Prostate gland (tissue), 2 donors: ENCODE results near the genes GDF10, RBP3, AGAP9, FRMPD2, ARHGAP22 and VSTM4.

GRCh38 chr10:45454101-45454870 is 80.3 kb downstream of the ALOX5 start:
- PRO-cap, result no peak
- RAMPAGE, long total RNA, 2 experiments, result no peak in any of the 2 experiments

DNA sequence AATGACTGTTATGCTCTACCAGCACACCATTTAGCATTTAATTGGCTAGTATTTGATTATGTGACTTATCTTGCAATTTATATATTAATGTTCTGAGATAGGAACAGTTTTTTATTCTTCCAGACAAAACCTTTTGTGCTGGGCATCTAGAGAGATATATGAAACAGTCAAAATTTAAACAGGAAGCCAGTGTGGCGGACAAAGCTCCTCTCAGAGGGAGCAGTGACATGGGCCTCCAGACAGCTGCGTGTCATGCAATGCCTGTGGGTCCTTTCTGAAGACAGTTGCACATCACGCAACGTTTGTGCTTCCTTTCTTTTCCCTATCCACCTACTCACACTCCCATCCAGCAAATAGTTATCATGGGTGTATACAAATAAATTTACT is 74.7 kb downstream of the MARCHF8 start:
- PRO-cap, result no peak
- RAMPAGE, long total RNA, 2 experiments, result no peak in any of the 2 experiments

DNA sequence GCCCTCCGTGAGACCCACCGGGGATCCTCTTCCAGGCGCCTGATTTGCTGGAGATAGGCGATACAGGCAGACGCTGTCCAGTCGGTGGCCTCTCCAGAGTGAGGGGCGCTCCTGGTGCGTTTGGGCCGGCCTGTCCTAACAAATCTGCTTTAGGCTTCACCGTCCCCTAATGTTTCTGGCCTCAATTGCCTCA is 391 bp upstream of the ZFAND4 start:
- PRO-cap, result no peak
- RAMPAGE, long total RNA, 2 experiments, result no peak in any of the 2 experiments

- PRO-cap, result no peak
- RAMPAGE, long total RNA, 2 experiments, result no peak in any of the 2 experiments
These were observed 24.3 kb upstream of the AGAP4 start for GRCh38 chr10:45871430-45872179.

DNA sequence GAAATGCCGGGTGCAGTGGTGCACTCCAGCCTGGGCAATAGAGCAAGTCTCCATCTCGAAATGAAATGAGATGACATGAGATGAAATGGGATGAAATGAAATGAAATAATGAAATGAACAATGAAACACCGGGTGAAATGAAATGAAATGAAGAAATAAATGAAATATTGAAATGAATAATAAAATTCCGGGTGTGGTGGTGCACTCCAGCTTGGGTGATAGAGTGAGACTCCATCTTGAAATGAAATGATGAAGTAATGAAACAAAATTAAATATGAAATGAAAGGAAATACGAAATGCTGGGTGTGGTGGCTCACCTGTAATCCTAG is 21.4 kb downstream of the TIMM23 start:
- PRO-cap, result no peak
- RAMPAGE, long total RNA, 2 experiments, result no peak in any of the 2 experiments

- PRO-cap, result no peak
- RAMPAGE, long total RNA, 2 experiments, result no peak in any of the 2 experiments
These were observed 46.3 kb upstream of the MSMB start for GRCh38 chr10:46092174-46093045.

- PRO-cap, result no peak
- RAMPAGE, long total RNA, 2 experiments, result no peak in any of the 2 experiments
These were observed 49.4 kb upstream of the MSMB start for GRCh38 chr10:46095463-46095914.

DNA sequence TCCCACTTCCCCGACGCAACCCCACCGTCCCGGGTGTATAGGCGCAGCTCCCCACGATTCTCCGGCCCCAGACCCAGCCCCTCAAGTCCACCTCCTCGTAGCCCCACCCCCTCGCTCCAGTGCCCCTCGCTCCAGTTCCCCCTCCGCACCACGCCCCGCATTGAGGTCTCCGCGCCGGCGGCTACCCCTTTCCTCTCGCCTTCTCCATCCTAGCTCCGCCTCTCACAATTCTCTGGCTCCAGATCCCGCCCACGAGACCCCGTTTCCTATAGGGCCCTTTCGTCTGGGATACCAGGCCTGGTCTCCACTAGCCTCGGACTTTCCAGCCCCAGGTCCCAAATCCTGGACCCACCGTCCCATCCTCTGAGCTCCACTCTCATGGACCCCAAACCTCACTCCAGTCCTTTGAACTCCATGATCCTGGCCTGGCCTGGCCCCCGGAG is 471 bp upstream of the GPRIN2 start:
- PRO-cap, result no peak
- RAMPAGE, long total RNA, 2 experiments, result no peak in any of the 2 experiments

DNA sequence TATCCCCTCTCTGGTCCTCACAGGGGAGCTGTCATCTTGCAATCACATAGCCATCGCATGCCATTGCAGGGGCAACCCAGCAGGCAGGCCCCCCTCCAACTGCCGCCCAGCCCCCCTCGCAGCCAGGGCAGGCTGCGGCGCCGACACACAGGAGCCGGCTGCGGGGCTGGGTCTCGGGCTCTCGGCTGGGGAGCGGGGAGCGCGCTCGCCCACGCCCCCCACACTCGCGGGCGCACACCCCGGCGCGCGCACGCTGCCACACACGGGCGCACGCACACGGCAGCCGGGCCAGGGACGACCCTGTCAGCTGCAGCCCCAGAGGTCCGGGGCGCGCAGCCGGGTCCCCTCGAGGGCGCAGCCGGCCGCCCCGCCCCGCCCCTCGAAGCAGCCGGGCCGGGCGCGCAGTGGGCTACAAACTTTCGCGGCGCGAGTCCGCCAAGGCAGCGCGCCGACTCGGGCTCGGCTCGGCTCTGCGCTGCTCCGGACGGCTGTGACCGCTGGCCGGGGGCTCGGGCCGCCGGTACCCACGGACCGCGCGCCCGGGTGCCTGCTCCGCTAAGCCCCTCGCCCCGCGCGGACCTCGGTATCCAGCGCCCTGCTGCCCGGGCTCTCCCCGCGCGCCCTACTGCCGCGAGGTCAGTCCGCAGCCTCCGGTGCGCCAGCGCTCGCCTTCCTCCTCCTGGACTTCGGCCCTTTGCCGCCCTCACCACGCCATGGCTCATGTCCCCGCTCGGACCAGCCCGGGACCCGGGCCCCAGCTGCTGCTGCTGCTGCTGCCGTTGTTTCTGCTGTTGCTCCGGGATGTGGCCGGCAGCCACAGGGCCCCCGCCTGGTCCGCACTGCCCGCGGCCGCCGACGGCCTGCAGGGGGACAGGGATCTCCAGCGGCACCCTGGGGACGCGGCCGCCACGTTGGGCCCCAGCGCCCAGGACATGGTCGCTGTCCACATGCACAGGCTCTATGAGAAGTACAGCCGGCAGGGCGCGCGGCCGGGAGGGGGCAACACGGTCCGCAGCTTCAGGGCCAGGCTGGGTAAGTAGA is at the start of gene GDF10:
GDF10 (plus strand) TSS at position 259 of the 1,041 bp plus-strand sequence.
- PRO-cap, result no peak
- RAMPAGE, long total RNA, 2 experiments, result no peak in any of the 2 experiments

DNA sequence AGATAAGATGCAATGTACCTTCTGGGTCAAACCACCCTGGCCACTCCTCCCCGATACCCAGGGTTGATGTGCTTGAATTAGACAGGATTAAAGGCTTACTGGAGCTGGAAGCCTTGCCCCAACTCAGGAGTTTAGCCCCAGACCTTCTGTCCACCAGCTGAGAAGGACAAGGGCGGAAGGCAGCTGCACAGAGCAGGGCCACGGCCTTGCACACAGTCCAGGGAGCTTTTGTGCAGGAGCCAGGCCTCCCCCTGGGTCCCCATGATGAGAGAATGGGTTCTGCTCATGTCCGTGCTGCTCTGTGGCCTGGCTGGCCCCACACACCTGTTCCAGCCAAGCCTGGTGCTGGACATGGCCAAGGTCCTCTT is at the start of gene RBP3:
RBP3 (plus strand) TSS at position 140 of the 368 bp plus-strand sequence.
- PRO-cap, result no peak
- RAMPAGE, long total RNA, 2 experiments, result no peak in any of the 2 experiments

DNA sequence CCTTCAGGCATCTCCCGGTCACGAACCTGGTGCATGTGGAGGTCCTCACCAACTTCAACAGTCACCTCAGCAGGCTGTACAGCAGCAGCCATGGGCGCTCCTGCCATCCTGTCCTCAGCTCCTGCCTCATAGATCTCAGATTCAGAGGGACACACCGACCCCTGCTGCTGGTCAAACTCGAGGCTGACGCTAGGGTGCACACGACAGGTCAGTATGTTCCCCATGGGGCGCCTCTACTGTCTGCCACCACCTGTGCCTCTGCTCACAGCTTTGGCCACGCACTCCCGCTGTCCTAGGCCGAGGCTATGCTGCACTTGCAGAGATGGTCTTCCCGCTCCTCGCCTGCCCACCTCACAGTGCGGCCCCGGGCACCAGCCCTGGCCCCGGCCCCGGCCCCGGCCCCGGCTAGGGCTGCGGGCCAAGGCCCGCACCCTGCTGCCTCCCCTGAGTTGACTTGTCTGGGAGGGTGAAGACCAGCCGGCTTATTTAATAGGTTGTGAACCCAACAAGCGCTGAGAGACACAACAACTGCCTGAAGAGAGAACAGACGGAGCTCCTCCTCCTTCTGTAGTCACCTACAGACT is at the start of gene AGAP9:
AGAP9 (minus strand) TSS at position 336 of the 584 bp plus-strand sequence.
- PRO-cap, result no peak
- RAMPAGE, long total RNA, 2 experiments, result no peak in any of the 2 experiments

GRCh38 chr10:47743575-47744242 is 19.7 kb downstream of the SYT15B start:
- PRO-cap, result no peak
- RAMPAGE, long total RNA, 2 experiments, result no peak in any of the 2 experiments

GRCh38 chr10:48274611-48275024 is at the start of gene FRMPD2:
TSS of gene FRMPD2 (minus strand) at chr10:48274696.
- PRO-cap, result no peak
- RAMPAGE, long total RNA, 2 experiments, result no peak in any of the 2 experiments

DNA sequence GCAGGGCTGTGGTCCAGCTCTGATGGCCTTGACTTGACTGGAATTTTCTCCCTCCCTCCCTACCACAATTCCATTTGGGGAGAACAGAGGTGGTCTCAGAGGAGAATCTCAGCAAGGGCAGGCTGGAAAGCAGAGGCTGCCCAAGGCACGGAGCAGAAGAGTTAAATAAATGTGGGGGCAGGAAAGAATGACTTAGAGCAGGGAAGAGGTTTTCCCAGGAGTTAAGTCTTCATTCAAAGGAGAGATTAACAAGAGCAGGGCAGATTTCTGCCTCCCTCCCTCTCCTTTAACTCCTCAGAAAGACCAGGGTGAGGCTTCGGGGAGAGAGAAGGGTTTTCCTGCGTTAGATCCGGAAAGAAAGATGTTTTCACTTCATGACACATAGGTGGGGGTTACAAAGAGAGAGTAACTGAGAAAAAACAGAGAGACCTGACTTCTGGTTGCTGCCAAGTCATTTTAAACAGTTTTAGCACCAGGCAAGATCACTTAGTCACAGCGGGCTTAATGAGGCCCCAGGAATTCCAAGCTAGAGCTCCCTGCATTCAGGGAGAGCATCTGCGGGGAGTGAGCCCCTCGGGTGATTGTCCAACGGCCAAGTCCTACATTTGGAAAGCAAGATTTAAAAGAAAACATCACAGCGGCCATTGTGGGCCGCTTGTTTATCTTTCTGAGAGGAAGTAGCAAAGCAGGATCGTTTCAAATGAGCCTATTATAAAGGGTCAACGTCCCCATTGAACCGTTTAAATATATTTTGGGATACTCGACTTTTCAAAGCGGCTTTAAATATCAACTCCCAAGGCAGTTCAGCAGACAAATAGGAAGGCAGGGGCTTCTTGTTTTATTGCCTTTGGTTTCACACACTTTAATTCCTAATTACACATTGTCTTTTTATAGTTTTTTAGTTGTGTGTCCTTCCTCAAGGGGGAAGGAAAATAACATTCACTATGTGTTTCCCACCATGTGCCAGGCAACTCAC is 78.5 kb downstream of the ARHGAP22 start:
- PRO-cap, result no peak
- RAMPAGE, long total RNA, 2 experiments, result no peak in any of the 2 experiments

DNA sequence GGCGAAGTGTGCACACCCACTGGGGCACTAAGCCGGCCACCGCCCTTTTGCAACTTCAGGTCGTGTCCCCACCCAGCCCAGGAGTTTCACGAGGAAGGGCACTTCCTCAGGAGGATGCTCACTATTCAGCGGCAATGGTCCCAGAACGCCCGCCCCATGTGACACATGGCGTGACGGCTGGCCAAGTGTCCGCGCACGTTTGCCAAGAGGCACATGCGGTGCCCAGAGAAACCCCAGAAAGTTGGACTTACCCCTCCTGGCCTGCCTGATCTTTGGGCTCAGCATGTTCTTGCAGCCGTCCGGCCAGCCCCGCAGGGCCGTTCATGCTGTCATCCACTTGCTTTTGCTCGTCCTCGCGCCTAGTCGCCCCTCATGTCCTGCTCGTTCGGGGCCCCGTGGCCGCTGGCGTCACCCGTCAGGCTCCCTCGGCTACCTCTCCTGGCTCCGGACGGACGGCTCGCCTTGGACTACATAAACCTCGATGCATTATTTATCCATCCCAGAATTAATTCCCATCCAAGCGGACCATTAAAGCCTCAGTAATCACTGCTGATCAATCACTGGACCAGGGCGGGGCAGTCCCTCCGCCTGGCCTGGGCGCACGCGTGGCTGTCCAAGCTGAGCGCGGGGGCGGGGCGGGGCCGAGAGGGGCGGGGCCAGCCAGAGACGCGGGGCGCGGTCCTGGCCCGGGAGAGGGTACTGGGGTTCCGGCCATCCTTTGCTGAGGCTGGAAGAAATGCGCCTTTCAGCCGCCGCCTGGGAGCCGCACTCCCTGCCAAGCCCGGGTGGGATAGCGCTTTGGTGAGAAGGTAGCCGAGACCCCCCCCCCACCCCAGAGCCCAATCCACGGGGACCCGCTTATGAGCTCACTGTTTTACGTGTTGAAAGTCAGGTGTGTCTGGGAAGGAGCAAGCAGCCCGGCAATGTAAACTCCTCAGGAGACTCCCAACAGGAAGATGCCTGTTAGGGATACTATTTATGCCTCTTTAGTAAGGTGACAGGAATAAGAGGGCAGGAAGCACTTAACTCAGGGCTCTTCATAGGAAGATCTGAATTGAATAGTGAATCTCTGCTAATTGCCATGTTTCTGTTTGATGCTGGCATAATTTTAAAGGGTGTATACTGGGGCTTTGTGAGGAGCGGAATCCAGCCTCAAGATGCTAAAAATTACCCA is at the start of gene ARHGAP22:
ARHGAP22 (minus strand) TSS at position 562 of the 1,174 bp plus-strand sequence.
- PRO-cap, result no peak
- RAMPAGE, long total RNA, 2 experiments, result start-site peak on the minus strand in 1 of 2 experiments, centred at position 607 of the sequence, 9 reads per replicate

DNA sequence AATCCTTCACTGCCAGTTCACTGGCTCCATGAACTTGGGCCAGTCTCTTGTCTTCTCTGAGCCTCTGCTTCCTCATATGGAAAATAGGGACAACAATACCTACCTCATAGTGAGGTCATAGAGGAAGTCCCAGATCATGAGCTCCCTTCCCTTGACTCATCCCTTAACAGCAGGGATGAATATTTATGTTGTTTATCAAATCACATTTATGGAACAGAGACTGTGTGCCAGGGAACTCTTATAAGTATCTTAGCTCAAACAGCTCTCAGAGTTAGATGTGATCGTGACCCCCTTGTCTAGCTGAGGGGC is 20.2 kb upstream of the ARHGAP22 start:
- PRO-cap, result no peak
- RAMPAGE, long total RNA, 2 experiments, result no peak in any of the 2 experiments

DNA sequence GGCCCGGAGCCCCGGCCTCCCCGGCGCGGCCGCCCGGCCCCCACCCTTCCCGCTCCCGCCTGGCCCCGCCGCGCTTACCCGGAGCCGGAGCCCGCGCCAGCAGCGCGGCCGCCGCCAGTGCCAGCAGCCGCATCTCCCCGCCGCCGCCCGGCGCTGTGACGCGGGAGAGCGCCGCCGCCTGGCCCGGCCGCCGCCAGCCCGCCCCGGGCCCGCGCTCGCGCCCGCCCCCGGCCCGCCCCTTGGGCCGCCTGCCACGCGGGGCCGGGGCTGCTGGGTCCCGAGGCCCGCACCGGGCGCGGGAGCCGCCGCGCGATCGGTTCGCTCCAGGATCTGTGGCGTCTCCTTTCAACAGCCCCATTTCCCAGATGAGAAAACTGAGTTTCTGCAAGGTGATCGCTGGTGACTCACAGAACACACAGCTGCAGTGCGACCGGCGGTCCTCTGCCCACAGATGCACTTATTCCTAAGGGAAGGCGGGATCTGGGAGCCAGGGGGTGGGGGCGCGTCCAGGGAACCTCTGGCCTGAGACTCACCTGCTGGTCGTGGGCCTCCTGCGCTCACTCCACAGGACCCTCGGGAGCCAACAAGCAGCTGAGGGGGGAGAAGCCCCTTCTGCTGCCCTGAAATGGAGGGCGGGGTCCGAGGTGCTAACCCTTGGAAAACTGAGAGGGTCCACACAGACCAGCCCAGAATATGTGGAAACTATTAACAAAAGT is at the start of gene VSTM4:
VSTM4 (minus strand) TSS at position 170 of the 716 bp plus-strand sequence.
- PRO-cap, result bidirectional peak, plus-strand start at position 289 of the sequence, minus-strand start at position 157 of the sequence
- RAMPAGE, long total RNA, 2 experiments, result no peak in any of the 2 experiments

DNA sequence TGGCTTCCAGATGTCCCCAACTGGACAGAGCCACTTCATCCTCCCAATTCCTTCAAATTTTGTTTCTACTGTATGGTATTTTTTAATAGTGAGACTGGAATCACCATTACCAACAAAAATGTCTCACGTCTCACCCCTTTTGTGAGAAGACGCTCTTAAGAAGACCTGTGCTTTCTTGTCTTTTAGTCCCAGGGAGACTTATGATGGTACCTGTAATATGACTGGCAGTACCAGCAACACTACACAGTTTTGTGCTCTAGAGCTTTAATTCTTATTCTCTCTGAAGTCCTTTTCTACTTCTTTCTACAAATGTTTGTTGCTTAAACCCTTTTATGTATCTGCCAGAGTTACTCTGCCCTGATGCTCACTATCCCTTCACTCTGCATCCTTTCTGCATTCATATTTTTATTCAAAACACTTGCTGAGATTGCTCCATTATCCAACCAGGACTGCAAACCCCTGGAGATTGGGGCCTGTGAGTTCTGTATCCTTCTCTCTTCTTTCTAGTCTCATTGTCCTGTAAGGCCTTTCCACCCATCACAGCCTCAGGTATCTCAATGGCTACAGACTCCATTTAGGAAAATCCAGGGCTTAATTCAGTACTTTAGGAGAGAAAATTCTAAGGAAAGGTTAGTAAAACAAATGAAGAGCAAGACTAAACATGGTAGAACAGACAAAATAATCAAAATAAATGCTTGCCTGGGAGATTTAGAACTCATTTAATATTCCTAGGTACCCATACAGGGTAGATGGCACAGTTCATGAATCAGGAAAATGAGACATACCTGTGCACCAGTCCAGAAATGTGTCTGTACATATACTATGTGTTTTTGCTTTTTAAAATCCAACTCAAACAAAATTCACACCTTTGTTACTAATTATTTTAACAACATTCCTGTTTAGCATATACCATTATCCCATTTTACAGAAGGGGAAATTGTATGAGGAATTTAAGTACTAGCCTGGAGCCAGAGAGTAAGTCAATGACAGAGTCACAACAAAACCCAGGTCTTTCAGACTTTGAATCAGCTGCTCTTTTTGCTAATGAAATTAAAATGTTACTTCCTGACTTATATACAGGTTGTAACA is 82.1 kb upstream of the ASAH2 start:
- PRO-cap, result no peak
- RAMPAGE, long total RNA, 2 experiments, result no peak in any of the 2 experiments

DNA sequence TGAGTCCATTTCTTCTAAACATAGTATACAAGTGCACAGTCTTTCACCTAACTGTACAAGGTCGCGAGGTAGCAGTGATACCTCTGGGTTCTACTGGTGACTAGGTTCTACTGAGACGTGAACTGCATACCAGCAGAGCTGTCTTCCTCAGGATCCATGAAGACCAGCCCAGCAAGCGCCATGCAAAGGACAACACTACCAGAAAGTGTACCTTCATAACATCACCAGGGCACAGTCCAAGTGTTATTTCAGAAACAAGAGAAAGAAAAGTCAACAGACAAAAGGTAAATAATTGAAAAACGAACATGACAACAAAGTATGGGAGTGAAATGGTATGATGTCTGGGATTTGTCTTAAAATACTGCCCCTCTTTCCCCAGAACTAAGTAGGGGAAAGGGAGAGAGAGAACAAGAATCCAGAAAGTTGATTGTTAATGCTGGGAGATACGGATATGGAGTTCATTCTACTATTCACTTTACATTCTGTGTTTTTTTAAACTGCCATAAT is 141.1 kb upstream of the ASAH2 start:
- PRO-cap, result no peak
- RAMPAGE, long total RNA, 2 experiments, result no peak in any of the 2 experiments

- PRO-cap, result no peak
- RAMPAGE, long total RNA, 2 experiments, result no peak in any of the 2 experiments
These were observed 145.7 kb upstream of the ASAH2 start for GRCh38 chr10:50396845-50397557.